Parietal lobe (tissue), 2 donors: ENCODE data around the gene TGM6.

GRCh38 chr20:1493570-1493980 is 2.4 kb upstream of the SIRPB2 start:
- RAMPAGE, long total RNA, result no peak

DNA sequence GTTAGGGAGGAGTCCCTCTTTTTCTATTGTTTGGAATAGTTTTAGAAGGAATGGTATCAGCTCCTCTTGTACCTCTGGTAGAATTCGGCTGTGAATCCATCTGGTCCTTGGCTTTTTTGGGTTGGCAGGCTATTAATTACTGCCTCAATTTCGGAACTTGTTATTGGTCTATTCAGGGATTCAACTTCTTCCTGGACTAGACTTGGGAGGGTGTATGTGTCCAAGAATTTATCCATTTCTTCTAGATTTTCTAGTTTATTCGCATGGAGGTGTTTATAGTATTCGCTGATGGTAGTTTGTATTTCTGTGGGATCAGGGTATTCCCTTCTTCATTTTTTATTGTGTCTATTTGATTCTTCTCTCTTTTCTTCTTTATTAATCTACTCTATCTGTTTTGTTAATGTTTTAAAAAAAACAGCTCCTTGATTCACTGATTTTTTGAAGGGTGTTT is 14.3 kb downstream of the SIRPD start:
- RAMPAGE, long total RNA, result no peak

DNA sequence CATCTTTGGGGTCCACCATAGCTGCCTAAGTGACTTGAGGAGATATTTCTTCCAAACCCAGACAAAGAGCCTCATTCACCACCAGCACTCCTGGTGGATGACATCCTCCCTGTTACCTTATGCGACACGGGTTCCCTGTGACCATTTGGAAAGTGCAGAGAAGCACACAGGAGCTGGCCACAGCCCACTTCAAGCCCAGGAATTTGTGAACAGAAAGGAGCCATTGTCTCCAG is 83.6 kb upstream of the SIRPA start:
- RAMPAGE, long total RNA, result no peak

GRCh38 chr20:1860484-1861025 is 34.7 kb upstream of the SIRPA start:
- RAMPAGE, long total RNA, result no peak

- RAMPAGE, long total RNA, result no peak
Measured at GRCh38 chr20:1890501-1891256, 4.5 kb upstream of the SIRPA start.

GRCh38 chr20:1895459-1895621 is 133 bp downstream of the SIRPA start:
- RAMPAGE, long total RNA, result no peak

DNA sequence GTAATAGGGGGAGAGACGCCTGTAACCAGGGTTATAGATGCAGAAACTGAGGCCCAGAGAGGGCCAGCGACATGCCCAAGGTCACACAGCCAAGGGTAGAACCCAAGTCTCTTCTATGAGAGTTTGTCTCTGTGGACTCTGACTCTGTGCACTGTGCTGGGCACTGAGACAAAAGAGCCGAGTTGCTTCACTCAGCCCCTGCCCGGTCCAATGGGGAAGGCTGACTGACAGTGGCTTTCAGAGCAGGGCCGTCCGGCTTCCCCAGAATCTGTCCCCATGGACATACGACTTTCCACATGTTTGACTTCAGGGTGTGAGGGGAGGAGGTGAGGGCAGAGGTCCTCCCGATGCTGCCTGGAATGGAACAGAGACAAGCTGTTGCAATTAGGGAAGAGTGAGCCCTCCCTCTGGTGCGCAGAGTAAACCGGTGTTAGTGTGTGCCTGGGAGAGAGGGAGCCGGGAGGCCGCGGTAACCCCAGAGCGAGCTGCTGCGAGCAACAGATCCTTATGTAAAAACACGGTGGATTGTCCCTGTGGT is 484 bp downstream of the SIRPA start:
- RAMPAGE, long total RNA, result no peak

GRCh38 chr20:1965383-1966099 is 28.3 kb downstream of the PDYN start:
- RAMPAGE, long total RNA, result no peak

DNA sequence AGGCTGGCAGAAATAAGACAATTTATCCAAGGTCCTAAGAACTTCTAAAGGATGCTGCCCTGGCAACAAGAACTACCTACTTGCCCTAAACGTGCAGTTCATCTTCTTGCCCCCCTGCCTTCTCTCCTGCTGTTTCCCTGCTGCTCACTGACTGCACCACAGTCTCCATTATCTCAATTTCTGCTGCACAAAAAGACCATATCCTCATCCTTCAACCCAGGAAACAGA is 38.0 kb upstream of the PDYN start:
- RAMPAGE, long total RNA, result no peak

DNA sequence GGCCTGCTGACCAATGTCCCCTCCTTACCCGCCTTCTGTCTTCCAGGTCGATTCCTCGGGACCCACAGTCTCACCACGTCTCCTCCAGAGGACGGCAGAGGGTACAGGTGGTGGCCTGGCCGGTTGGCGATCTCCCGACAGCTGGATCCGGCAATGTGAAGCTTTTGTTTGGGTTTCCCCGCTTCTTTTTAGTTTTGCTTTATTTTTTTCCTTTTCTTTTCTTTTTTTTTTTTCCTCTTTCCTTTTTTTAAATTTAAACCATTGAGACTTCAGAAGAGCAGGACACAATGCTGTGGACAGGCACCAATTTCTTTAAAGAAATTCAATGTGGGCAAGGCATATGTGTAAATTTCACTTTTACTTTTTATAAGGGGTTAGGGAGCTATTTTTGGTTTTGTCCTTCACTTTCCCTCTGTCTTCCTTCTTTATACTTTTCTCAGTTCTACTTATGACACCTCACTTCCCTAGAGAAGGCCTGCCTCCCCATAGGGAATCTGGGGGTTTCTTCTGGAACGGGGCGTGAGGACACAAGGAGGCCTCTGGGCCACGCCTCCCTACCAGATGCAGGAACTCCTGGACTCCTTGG is 42.2 kb downstream of the STK35 start:
- RAMPAGE, long total RNA, result no peak

- RAMPAGE, long total RNA, result no peak
Measured at GRCh38 chr20:2380530-2381118, at the start of gene TGM6. Gene TGM6 (plus strand): TSS chr20:2380901.

DNA sequence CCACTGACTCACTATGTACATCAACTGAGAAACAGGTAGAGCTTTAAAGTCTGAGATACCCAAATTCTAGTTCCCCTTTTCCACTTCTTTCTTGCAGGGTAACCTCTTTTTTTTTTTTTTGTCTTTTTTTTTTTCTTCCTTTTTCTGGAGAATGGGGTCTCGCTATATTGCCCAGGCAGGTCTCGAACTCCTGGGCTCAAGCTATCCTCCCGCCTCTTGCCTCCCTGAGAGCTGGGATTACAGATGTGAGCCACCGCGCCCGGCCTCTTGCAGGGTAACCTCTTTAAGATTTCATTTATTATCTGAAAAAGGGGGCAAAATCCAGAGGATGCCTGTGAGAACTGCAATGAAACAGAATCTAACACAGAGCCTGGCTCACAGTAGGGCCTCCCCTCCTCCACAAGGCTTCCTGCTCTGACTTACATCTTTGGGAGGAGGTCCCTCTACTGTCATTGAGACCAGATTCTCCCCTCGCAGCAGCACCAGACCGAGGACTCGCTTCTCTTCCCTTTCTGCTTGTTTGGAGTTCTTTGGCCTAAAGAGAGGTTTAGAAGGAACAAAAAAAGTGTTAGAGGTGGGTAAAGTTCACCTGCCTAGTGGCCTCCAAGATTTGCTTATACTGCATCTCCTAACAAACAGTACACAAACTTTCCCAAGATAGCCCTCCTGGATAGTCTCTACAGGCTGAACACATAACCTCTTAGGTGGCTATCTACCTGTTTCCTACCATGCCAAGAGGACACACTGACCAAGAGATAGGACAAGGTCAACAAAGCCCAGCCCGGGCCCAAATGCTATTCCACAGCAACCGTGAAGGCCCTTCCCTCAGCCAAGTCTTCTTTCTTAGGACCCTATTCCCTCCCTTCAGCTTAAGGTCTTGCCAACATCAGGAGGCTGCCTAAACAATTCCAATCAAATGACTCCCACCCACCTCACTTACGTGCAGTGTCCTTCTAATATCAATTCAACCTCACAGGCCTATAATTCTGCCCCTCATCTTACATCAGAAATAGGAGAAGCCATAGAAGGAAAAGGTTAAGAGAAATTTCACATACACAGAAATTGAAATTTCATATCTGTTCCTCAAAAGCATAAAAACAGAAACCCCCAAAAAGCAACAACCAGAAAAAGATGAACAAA is 4.9 kb downstream of the SNRPB start:
- RAMPAGE, long total RNA, result no peak

GRCh38 chr20:2483743-2484371 is 13.3 kb upstream of the SNRPB start:
- RAMPAGE, long total RNA, result no peak

DNA sequence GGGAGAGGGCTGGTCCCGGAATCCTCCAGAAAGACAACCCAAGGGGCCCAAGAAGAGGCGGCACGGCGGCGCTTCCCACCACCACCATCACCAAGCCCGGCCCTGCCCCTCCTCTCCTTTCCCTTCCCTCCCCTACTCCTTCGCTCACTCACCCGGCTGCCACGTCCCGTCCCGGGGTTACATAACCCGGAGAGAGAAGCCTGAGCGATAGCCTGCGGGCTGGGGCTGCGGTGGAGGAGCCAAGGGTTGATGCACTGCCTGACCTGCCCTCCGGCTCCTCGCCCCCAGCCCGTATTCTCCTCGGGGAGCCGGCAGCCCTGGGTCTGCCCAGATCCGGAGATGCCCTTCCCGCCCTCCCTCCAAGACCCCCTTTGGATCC is 4.5 kb upstream of the CPXM1 start:
- RAMPAGE, long total RNA, result no peak

- RAMPAGE, long total RNA, result no peak
Measured at GRCh38 chr20:2821146-2821910, 5.2 kb downstream of the TMEM239 start.

- RAMPAGE, long total RNA, result no peak
Measured at GRCh38 chr20:2821912-2822570, 5.9 kb downstream of the TMEM239 start.

GRCh38 chr20:2871607-2872144 is 1.6 kb upstream of the PTPRA start:
- RAMPAGE, long total RNA, result no peak

- RAMPAGE, long total RNA, result no peak
Measured at GRCh38 chr20:3004886-3005414, 38.5 kb upstream of the GNRH2 start.

DNA sequence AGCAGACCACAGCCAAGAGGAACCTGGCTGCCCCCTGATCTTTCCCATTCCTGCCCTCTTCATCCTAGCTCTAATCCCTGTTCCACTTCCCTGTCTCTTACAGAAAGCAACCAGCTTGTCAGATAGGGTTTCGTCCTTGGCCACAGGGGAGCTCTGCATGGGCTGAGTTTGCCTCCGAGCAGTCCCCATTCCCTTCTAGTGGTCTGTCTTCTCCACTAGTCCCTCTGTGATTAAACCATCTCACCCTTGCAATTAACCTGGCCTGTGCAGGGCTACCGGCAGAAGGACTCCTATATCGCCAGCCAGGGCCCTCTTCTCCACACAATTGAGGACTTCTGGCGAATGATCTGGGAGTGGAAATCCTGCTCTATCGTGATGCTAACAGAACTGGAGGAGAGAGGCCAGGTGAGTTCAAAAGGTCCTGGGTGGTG is 16.0 kb upstream of the GNRH2 start:
- RAMPAGE, long total RNA, result no peak

DNA sequence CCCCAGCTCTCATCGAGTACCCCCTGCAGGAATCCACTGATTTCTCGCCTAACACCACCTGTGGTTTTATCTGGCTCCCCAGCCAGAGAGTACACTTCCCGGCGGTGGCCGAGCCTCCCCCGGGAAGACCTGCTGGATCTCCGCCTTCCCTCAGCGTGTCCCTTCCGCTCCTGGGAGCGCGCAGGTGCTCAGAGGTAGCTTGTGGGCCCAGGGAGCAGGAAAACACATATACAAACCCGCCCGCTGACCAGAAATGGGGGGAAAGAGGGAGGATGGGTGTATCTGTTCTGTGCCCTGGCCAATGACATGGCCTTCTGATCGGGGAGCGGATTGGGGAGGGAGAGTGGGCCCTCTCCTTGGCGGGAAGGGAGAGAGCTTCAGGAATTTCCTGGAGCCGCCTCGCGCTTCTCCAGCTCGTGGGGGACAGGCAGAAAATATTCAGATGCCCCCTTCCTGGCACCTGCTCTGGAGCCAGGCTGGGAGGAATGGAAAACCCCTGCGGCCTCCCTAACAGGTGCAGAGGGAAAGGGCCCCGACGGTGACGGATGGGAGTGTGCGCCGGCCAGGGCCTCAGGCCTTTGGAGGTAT is 692 bp downstream of the DDRGK1 start:
- RAMPAGE, long total RNA, result no peak